ENCODE measurements around the gene LRRC4C.

- RRBS, 2 experiments = no CpG with 5 or more reads among the region's 1 CpG
CAGE:
- cytosol, long polyA minus RNA = no peak
- cytosol, long polyA plus RNA = no peak
- long polyA plus RNA = no peak
- nucleus, long polyA minus RNA = no peak
- nucleus, long polyA plus RNA = no peak
Observed at GRCh38 chr11:35153866-35154291, 14.9 kb downstream of the CD44 start.

DNA sequence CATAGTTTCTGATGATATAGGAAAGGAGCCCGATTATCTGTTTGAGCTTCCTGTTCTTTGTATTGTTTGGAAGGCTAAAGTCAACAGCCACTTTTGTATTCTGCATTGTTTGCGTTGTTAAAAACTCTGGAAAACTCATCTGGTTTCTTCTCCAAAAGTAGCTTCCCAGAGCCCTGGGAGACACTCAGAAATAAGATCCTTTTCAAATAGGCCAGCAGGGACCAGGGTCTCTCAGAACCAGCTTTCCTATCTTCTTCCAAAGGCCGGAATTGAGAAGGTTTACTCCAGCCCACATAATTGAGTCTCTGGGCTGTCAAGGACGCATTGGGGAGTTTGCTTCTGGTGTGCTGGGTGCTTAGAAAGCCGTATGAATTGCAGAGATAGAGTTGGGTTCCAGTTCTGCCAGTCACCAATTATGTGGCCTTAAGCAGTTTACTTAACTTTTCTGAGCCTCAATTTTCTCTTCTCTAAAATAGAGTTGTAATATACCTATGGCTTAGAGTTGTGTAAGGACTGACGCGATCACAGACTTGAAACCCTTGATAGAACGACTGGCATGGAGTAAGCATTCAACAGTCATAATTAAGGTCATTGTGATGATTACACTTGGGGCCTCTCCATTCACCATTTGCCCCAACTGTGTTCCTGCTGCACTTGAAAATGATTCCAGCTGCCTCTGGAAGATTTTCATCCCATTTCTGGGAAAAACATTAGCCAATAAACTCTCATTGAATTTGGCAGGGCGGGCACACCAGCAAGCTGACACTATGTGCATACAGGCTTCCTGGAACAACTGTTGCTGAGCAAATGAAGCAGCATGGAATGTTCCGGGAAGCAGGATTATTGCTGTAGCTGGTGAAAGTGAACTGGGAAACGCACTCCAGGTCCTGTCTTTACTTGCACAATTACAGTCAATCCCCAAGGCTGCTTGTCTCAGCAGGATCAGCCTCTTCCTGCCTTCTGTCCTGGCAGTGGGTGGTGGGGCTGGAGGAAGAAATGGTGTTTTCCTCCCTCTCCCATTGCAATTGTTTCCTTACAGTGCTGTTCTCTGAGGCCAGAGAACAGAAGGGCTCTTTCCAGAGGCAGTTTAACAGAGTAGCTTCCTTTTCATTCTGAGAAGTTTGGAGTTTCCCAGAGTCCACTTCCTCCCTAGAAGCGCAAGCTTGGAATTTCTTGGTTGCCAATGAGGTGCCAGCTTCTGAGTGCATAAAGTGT, 19.4 kb downstream of the CD44 start:
- RRBS, 2 experiments = no CpG with 5 or more reads among the region's 12 CpGs
CAGE:
- cytosol, long polyA minus RNA = no peak
- cytosol, long polyA plus RNA = no peak
- long polyA plus RNA = no peak
- nucleus, long polyA minus RNA = no peak
- nucleus, long polyA plus RNA = no peak

GRCh38 chr11:35170330-35171068, 31.5 kb downstream of the CD44 start:
- RRBS, 2 experiments = no CpG with 5 or more reads among the region's 5 CpGs
CAGE:
- cytosol, long polyA minus RNA = no peak
- cytosol, long polyA plus RNA = no peak
- long polyA plus RNA = no peak
- nucleus, long polyA minus RNA = no peak
- nucleus, long polyA plus RNA = no peak

- RRBS, 2 experiments = no CpG with 5 or more reads among the region's 2 CpGs
CAGE:
- cytosol, long polyA minus RNA = no peak
- cytosol, long polyA plus RNA = no peak
- long polyA plus RNA = no peak
- nucleus, long polyA minus RNA = no peak
- nucleus, long polyA plus RNA = no peak
Observed at GRCh38 chr11:35173586-35174438, 34.8 kb downstream of the CD44 start.

- RRBS, 2 experiments = no CpG with 5 or more reads among the region's 6 CpGs
CAGE:
- cytosol, long polyA minus RNA = no peak
- cytosol, long polyA plus RNA = no peak
- long polyA plus RNA = no peak
- nucleus, long polyA minus RNA = no peak
- nucleus, long polyA plus RNA = no peak
Observed at GRCh38 chr11:35180083-35180713, 41.2 kb downstream of the CD44 start.

DNA sequence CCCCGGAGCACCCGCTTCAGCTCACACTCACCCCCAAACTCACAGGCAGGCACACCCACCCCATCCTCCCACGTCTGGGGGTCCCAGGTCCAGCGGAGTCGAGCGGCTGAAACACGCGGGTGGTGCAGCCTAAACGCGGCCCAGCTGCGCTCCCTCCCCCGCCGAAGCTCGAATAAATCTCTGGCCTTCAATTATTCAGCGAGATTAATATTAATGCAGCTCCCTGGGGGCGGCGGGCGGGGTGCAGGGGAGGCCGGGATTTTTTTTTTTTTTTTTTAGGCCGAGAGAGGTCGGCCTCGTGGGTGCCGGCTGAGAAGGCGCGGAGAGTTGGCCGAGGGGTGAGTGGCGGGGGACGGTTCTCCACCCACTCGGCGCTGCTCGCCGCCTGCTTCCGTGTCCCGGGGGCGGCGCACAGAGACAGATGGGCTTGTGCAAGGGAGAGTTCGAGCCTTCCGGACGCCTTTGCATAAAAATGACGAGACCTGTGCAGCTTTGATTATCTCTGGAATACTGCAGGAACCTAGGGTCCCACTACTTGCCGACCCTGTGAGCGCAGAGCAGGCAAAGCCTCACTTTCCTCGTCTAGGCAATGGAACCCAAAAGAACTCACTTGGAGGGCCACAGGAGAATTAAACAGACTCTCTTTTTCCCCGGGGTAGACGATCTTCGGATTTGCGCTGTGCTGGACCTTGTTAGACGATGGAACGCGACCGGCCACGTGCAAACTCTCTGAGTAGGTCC, 689 bp upstream of the SLC1A2 start:
- RRBS, 2 experiments = 16 to 20% methylated on average over 23 of the region's 52 CpGs
CAGE:
- cytosol, long polyA minus RNA = no peak
- cytosol, long polyA plus RNA = no peak
- long polyA plus RNA = no peak
- nucleus, long polyA minus RNA = no peak
- nucleus, long polyA plus RNA = no peak

GRCh38 chr11:35905860-35906360, 38.0 kb upstream of the LDLRAD3 start:
- RRBS, 2 experiments = no CpG with 5 or more reads among the region's 5 CpGs
CAGE:
- cytosol, long polyA minus RNA = no peak
- cytosol, long polyA plus RNA = no peak
- long polyA plus RNA = no peak
- nucleus, long polyA minus RNA = no peak
- nucleus, long polyA plus RNA = no peak

DNA sequence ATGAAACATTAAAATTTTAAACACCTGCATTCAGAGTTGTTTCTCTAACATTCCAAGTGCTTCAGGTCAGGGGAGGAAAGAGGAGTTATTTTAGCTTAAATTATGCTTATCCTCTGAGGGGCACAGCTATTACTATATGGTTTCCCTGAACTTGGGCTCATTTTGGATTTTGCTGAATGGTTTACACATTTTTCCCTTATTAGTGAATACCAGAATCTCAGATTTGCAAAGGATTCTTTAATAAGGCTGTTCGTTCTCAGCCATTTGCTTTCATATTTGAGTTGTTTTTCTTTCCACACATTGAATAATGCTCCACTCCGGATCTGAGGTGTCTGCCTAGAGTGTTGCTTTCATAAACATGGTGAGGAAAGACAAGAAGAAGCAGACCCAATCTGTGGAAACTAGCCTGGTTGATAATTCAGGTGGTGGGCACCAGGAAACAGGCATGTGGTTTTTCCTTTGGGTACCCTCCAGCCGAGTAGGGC, 34.9 kb downstream of the LDLRAD3 start:
- RRBS, 2 experiments = no CpG with 5 or more reads among the region's 3 CpGs
CAGE:
- cytosol, long polyA minus RNA = no peak
- cytosol, long polyA plus RNA = no peak
- long polyA plus RNA = no peak
- nucleus, long polyA minus RNA = no peak
- nucleus, long polyA plus RNA = no peak

DNA sequence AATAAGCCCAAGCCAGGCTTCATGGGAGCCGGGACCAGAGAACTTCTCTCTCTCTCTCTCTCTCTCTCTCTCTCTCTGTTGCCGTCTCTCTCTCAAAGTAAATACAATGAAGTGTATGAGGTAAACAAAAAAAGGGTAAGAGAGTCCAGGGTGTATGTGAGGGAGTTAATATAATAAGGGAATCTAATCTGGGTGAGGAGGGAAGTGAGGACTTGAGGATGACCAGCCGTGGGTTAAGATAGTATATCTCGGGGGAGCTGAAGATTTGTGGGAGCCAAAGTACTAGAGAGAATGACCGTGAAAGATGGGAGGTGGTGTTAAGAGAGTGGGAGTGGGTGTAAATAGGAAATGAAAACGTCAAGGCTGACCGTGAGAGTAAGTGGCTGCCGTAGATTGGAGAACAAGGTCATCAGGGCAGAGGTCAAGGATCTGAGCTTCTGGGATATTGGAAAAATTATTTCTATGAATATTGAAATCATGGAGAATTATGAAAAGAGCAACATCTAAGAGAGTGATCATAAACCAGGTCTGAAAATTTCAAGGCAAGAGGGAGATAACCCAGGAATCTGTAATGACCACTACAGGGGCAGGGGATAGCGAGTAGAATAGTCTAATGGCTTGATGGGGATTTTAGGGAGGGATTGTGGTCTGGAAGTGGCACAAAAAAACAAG, 71.7 kb downstream of the PRR5L start:
- RRBS, 2 experiments = no CpG with 5 or more reads among the region's 9 CpGs
CAGE:
- cytosol, long polyA minus RNA = no peak
- cytosol, long polyA plus RNA = no peak
- long polyA plus RNA = no peak
- nucleus, long polyA minus RNA = no peak
- nucleus, long polyA plus RNA = no peak

DNA sequence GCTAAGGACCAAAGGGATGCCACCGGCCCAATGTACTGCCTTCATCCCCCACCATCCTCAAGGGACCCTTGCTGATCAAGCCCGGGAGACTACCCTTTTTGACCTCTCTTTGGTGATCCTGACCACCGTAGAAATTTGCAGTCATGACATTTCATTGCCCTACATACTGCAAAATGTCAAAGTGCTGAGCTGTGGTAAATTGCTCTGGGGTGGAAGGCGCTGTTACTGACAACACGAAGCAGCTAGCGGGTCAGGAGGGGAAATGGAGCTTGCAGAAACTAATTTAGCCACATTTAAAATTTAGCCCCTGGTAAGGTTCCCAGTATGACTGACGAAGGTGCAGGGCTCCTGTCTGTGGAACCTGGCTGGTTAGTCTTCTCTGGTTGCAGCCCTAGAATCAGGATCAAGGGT, 81.9 kb downstream of the PRR5L start:
- RRBS, 2 experiments = 30 to 35% methylated on average over 2 of the region's 7 CpGs
CAGE:
- cytosol, long polyA minus RNA = no peak
- cytosol, long polyA plus RNA = no peak
- long polyA plus RNA = no peak
- nucleus, long polyA minus RNA = no peak
- nucleus, long polyA plus RNA = no peak

DNA sequence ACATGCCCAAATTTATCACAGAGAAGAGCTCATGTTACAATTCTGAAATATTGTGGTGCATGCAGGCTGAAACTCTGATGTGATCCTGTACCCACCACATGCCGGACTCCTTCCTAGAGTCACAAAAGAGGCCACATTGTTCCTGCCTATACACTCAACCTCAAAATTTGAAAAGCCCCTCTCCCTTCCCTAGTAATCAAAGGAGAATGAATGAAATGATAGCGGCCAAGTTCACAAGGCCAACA, 1.3 kb downstream of the TRAF6 start:
- RRBS, 2 experiments = 0 to 60% methylated on average over 1 of the region's 2 CpGs
CAGE:
- cytosol, long polyA minus RNA = no peak
- cytosol, long polyA plus RNA = no peak
- long polyA plus RNA = no peak
- nucleus, long polyA minus RNA = no peak
- nucleus, long polyA plus RNA = no peak

GRCh38 chr11:37451113-37451503, 853.1 kb upstream of the RAG2 start:
- RRBS, 2 experiments = no CpG with 5 or more reads among the region's 2 CpGs
CAGE:
- cytosol, long polyA minus RNA = no peak
- cytosol, long polyA plus RNA = no peak
- long polyA plus RNA = no peak
- nucleus, long polyA minus RNA = no peak
- nucleus, long polyA plus RNA = no peak

DNA sequence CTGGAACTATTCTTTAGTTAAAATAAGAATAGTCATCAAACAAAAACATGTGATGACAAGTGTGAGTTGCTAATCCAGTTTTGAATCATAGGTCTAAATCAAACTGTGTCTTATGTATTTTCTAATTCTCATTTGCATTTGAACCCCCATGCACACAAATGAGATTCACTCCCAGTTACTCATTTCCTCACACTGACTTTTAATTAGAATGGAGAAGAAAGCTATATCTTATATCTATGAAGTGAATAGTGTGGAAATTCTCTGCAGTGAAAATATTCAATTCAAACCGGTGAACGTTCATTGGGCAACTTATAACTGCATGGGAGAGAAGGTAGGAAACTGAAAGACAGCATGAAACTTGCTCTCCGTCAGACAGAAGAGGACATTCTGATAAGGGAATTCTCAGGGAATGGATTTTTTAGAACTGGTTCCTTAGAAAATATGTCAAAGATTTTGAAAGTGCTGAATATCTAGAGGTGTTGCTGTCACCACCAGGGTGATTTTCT, 405.4 kb downstream of the LRRC4C start:
- RRBS, 2 experiments = no CpG with 5 or more reads among the region's 3 CpGs
CAGE:
- cytosol, long polyA minus RNA = no peak
- cytosol, long polyA plus RNA = no peak
- long polyA plus RNA = no peak
- nucleus, long polyA minus RNA = no peak
- nucleus, long polyA plus RNA = no peak

DNA sequence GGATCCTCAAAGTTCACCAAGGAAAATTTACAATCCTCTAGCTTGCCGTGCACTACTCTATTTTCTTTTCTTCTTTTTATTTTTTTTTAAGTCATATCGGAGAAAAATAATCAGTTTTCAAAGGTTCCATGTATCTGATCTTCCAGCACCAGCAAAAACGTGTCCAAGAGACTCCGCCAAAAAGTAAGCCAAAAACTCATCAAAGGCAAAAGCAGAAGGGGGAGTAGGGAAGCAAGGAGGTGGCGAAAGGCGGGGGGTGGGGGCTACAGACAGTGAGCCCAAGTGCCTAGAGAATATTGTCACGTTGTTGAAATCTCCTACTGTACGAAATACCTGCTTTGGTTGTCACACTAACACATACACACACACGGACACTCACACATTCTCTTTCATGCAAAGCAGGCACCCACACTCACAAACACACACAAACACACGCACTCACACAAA, at the start of gene LRRC4C:
TSS of gene LRRC4C (minus strand) at position 213 of the 447 bp plus-strand sequence.
- RRBS, 2 experiments = no CpG with 5 or more reads among the region's 10 CpGs
CAGE:
- cytosol, long polyA minus RNA = no peak
- cytosol, long polyA plus RNA = no peak
- long polyA plus RNA = no peak
- nucleus, long polyA minus RNA = no peak
- nucleus, long polyA plus RNA = no peak

- RRBS, 2 experiments = no CpG with 5 or more reads among the region's 2 CpGs
CAGE:
- cytosol, long polyA minus RNA = no peak
- cytosol, long polyA plus RNA = no peak
- long polyA plus RNA = no peak
- nucleus, long polyA minus RNA = no peak
- nucleus, long polyA plus RNA = no peak
Observed at GRCh38 chr11:41861645-41861952, 402.1 kb upstream of the LRRC4C start.

GRCh38 chr11:43269313-43269512, 42.6 kb upstream of the API5 start:
- RRBS, 2 experiments = no CpG with 5 or more reads among the region's 8 CpGs
CAGE:
- cytosol, long polyA minus RNA = no peak
- cytosol, long polyA plus RNA = no peak
- long polyA plus RNA = no peak
- nucleus, long polyA minus RNA = no peak
- nucleus, long polyA plus RNA = no peak

GRCh38 chr11:43555758-43556318, 124.7 kb upstream of the HSD17B12 start:
- RRBS, 2 experiments = no CpG with 5 or more reads among the region's 8 CpGs
CAGE:
- cytosol, long polyA minus RNA = no peak
- cytosol, long polyA plus RNA = no peak
- long polyA plus RNA = no peak
- nucleus, long polyA minus RNA = no peak
- nucleus, long polyA plus RNA = no peak

DNA sequence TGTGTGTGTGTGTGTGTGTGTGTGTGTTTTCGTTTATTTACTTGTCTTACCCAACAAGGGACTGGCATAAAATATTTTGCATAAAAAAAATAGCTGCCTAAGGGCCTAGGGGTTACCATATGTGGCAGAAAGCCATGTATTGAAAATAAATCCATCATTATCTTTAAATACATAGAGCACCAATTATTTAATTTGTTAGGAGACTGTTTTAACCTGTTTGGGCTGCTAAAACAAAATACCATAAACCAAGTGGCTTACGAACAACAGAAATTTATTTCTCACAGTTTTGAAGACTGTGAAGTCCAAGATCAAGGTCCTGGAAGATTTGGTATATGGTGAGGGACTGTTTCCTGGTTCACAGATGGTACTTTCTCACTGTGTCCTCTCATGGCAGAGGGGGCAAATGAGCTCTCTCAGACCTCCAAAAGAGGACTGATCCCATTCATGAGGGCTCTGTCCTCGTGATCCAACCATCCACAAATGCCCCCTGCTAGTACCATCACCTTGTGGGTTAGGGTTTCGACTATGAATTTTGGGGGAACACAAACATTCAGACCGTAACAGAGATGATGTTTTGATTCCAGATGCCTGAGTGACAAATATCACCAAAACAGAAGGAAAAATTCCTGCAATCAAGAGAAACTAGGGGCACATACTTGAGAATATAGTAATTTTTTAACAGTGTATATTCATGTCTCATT, 43.8 kb downstream of the HSD17B12 start:
- RRBS, 2 experiments = no CpG with 5 or more reads among the region's 5 CpGs
CAGE:
- cytosol, long polyA minus RNA = no peak
- cytosol, long polyA plus RNA = no peak
- long polyA plus RNA = no peak
- nucleus, long polyA minus RNA = no peak
- nucleus, long polyA plus RNA = no peak

- RRBS, 2 experiments = no CpG with 5 or more reads among the region's 10 CpGs
CAGE:
- cytosol, long polyA minus RNA = no peak
- cytosol, long polyA plus RNA = no peak
- long polyA plus RNA = no peak
- nucleus, long polyA minus RNA = no peak
- nucleus, long polyA plus RNA = no peak
Observed at GRCh38 chr11:43946978-43947697, 4.7 kb downstream of the C11orf96 start.

GRCh38 chr11:43984658-43985577, 42.5 kb downstream of the C11orf96 start:
- RRBS, 2 experiments = no CpG with 5 or more reads among the region's 12 CpGs
CAGE:
- cytosol, long polyA minus RNA = no peak
- cytosol, long polyA plus RNA = no peak
- long polyA plus RNA = no peak
- nucleus, long polyA minus RNA = no peak
- nucleus, long polyA plus RNA = no peak

Data from HepG2 (cell line).